ENCODE measurements around a stretch of chr9.

- RRBS, result no CpG with 5 or more reads among the region's 6 CpGs
Observed at GRCh38 chr9:91943364-91944119, 6.5 kb downstream of the ROR2 start.

DNA sequence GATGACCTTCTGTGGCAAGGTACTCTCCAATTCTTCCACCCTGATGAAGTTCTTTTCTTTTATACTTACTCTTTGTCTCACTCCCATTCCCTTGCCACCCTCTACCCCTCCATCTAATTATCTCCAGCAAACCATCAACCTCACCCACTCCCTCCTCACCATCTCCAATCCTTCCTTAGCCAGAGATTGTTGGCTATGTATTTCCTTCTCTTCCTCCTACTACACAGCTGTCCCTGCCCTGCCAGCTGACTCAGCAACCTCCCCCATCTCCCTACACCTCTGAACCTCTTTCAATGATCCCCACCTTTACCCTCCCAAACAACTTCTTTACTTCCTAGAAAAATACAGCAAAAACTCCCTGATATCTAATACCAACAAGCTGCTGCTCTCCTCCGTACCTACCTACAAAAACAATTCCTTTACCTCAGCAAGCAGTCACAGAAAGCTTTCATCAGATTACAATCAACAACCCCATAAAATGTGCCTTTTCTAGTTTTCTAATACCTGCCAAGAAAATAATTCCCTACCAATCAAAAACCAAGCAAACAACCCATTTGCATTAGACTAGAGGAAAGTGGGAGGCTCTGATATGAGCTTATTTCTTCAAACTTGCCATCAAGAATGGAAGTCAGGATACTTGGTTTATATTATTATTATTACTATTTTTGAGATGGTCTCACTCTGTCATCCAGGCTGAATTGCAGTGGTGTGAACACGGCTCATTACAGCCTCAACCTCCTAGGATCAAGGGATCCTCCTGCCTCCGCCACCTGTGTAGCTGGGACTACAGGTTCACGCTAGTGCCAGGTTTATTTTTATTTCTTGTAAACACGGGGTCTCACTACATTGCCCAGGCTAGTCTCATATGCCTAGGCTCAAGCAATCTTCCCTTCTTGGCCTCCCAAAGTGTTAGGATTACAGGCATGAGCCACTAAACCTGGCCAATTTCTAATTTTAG lies 37.1 kb downstream of the SPTLC1 start:
- RRBS, result no CpG with 5 or more reads among the region's 5 CpGs

GRCh38 chr9:92141111-92141568 lies 25.9 kb upstream of the SPTLC1 start:
- RRBS, result 2% methylated on average over 25 of the region's 44 CpGs

GRCh38 chr9:92247251-92247777 lies 46.2 kb downstream of the IARS1 start:
- RRBS, result no CpG with 5 or more reads among the region's 7 CpGs

GRCh38 chr9:92294982-92295614 lies 1.6 kb upstream of the IARS1 start:
- RRBS, result no CpG with 5 or more reads among the region's 8 CpGs

DNA sequence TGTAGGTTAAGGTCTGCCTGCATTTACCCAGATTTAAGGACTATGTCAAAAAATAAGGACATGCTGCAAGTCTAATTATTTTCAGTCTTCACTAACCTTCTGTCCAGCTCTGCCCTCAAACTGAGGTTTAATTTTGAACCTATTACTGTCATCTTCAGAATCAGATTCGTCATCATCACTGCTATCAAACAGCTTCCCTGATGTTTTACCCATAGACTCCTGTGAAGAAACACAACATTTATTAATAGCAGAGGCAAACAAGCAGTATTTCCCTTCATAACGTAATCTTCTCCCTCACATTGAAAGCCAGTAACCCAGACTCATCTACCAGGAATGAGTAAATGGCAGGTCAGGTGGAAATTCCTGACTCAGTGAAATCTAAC lies 14.7 kb downstream of the NOL8 start:
- RRBS, result no CpG with 5 or more reads among the region's 2 CpGs

GRCh38 chr9:92668733-92669333 lies 1.1 kb downstream of the IPPK start:
- RRBS, result no CpG with 5 or more reads among the region's 10 CpGs

- RRBS, result 3% methylated on average over 8 of the region's 96 CpGs
Observed at GRCh38 chr9:92808513-92809718, 44.3 kb upstream of the BICD2 start.

GRCh38 chr9:92912994-92913446 lies 34.3 kb upstream of the FGD3 start:
- RRBS, result 85% methylated on average over 7 of the region's 23 CpGs

DNA sequence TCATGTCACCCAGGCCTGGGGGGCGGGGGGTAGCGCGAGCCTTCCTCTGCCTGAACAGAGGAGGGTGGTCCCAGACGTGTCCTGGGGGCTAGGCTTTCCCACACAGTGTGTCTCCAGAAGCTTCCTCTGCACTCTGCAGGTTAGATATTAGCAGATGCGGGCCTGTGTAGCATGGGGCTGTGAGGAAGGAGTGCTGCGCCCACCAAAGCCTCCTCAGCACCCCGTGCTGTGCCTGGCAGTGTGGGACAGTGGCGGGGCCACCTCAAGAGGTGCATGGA lies 17.4 kb downstream of the FGD3 start:
- RRBS, result no CpG with 5 or more reads among the region's 8 CpGs

DNA sequence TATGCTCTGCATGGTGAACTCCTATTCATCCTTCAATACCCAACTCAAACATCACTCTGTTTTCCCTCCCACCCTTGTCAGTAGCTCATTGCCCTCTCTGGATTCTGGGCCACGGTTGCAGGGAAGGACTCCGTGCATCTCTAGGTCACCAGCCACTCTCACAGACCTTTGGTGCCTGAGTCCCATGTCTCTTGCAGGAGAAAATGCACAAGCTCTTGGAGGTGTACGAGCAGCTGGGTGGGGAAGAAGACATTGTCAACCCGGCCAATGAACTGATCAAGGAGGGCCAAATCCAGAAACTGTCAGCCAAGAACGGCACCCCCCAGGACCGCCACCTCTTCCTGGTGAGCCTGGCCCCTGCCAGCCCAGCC lies 44.9 kb upstream of the SUSD3 start:
- RRBS, result no CpG with 5 or more reads among the region's 6 CpGs

- RRBS, result no CpG with 5 or more reads among the region's 6 CpGs
Observed at GRCh38 chr9:93051586-93052077, 6.9 kb upstream of the SUSD3 start.

GRCh38 chr9:93059441-93060037 lies 1.0 kb downstream of the SUSD3 start:
- RRBS, result 38% methylated on average over 2 of the region's 20 CpGs

DNA sequence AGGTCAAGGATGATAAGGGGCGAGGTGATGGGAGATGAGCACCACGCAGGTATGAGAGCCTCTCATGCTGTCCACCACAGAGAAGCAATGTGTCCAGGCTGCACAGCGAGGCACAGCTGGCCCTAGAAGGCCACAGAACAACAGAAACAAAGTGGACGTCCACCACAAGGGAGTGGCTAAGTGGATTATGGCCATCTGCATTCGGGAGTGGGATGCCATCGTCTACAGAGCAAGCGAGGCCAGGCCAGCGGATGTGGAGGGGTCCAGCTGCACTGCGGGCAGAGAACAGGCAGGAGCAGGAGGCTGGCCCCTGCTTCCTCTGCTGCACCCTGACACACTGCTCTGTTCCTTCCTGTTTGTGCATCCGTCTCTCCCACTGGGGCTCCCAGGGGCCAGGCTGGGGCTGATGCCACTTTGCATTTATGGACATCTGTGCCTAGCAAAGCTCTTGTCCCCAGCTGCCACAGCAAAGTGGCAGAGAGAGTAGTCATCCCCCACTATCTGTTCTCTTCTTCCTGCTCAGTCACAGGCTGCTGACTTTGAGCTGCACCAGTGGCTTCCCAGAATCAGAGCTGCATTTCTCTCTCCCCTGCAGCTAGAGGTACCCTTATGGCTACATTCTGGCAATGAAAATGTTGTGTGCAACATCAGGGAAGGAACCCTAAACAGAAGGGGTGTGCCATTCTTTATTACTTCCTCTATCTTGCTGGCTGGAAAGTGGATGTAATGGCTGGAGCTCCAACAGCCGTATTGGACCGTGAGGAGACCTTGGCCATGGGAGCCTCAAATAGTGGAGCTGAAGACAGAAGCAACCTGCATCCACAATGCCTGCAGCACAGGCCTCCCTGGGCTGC lies 4.1 kb upstream of the NINJ1 start:
- RRBS, result no CpG with 5 or more reads among the region's 12 CpGs

DNA sequence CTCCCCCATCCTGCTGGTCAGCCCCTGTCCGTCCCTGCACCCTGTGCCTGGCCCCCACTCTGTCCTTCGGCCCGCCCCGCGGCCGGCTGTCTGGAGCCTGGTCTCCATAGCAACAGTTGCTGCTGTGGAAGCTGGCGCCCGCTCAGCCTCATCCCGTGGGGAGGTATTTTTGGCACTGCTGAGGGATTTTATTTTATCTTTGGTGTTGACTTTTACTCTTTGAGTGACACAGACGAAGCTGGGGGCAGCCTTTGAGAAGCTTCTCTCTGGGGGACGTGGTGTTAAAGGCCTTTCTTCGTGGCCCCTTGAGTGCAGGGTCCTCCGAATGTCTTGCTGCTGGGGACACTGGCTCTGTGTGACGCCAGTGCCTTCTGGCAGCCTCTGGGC lies 21.5 kb downstream of the WNK2 start:
- RRBS, result no CpG with 5 or more reads among the region's 14 CpGs

- RRBS, result no CpG with 5 or more reads among the region's 16 CpGs
Observed at GRCh38 chr9:93231396-93231917, 47.5 kb downstream of the WNK2 start.

DNA sequence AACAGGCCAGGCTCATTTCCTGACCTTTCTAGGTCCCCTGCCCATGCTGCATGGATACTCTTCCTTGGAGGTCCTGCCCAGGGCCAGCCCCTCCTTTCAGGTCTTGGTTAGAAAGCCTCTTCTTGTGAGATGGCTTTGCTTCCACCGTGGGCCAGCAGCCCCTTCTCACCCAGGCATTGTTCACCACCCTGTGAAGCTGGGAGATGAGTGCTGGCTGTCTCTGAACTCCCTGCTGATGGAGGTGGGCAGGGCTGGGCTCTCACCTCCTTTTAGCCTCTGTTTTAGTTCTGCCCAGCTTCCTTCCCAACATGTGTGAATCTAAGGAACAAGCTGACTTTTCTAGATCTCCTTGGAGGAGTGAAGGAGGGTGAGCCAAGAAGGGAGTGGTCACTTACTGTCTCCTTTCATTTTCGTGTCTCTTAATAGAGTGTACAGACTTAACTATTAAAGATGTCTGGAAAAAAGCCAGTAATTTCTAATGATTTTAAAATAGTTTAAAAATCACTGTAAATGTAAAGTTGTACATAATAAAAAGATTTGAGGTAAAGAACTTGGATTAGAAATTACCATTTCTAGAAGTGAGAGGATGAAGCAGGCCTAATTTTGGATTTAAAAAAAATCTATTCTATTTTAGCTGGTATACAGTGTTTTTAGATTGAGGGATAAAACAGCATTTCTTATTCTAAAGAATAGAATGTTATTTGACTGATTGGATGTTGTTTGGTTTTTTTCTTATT lies 15.8 kb upstream of the FAM120AOS start:
- RRBS, result no CpG with 5 or more reads among the region's 2 CpGs

DNA sequence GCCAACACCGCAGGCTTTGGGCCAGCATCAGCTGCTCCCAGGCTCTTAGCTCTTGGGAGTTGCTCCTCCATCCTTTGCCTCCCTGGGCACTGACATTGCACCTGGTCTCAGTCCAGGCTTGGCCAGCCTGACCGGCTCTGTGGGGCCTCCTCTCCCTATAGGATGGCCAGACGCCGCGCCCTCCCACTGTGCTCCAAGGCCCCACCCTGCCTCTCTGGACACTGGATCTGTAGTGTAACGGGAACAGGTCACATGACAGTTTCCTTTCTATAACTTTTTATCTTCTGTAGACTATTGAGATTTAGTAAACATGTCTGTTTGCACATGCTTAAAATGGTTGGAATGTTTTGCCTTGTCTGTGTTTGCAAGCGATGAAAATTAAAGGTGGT lies 57.9 kb upstream of the FAM120AOS start:
- RRBS, result no CpG with 5 or more reads among the region's 7 CpGs

- RRBS, result no CpG with 5 or more reads among the region's 16 CpGs
Observed at GRCh38 chr9:93518258-93518944, 58.0 kb upstream of the PHF2 start.

DNA sequence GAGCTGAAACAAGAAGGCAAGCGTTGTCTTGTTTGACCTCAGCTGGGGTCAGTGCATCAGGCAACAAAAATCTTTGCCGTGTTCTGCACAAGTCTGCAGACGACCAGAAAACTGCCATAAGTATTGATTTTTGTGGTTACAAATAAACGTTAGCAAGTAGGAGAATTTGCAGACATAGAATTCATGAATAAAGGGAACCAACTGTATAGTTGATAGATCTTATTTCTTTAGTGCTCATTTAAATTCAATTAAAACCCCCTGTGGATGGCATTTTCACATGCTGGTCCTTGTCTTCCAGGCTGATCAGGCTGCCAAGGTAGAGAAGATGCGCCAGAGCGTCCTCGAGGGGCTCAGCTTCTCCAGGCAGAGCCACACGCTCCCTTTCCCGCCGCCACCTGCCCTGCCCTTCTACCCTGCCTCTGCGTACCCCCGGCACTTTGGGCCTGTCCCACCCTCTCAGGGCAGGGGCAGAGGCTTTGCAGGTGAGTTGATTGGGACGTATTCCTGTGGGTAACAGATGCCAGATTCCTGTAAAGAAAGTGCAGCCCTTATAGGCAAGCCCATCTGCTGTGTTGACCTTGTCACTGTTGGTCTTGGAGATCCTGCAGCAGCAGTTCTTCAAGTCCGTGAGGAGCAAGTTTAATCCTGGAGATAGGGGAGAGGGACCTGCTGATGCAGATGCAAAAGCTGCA lies 18.7 kb upstream of the PHF2 start:
- RRBS, result no CpG with 5 or more reads among the region's 14 CpGs

Measured in pericardium (tissue), 1 donor.